Testis (tissue), 5 donors: ENCODE measurements around the genes CHAD, ABCC3, LUC7L3, ANKRD40CL and WFIKKN2.

- PRO-cap, 3 experiments: no peak in any of the 3 experiments
- RAMPAGE, long total RNA, 2 experiments: no peak in any of the 2 experiments
- RRBS: 7% methylated on average over 37 of the region's 92 CpGs
Observed at GRCh38 chr17:50468112-50469324, at the start of gene CHAD. CHAD (minus strand) TSS chr17:50468880.

DNA sequence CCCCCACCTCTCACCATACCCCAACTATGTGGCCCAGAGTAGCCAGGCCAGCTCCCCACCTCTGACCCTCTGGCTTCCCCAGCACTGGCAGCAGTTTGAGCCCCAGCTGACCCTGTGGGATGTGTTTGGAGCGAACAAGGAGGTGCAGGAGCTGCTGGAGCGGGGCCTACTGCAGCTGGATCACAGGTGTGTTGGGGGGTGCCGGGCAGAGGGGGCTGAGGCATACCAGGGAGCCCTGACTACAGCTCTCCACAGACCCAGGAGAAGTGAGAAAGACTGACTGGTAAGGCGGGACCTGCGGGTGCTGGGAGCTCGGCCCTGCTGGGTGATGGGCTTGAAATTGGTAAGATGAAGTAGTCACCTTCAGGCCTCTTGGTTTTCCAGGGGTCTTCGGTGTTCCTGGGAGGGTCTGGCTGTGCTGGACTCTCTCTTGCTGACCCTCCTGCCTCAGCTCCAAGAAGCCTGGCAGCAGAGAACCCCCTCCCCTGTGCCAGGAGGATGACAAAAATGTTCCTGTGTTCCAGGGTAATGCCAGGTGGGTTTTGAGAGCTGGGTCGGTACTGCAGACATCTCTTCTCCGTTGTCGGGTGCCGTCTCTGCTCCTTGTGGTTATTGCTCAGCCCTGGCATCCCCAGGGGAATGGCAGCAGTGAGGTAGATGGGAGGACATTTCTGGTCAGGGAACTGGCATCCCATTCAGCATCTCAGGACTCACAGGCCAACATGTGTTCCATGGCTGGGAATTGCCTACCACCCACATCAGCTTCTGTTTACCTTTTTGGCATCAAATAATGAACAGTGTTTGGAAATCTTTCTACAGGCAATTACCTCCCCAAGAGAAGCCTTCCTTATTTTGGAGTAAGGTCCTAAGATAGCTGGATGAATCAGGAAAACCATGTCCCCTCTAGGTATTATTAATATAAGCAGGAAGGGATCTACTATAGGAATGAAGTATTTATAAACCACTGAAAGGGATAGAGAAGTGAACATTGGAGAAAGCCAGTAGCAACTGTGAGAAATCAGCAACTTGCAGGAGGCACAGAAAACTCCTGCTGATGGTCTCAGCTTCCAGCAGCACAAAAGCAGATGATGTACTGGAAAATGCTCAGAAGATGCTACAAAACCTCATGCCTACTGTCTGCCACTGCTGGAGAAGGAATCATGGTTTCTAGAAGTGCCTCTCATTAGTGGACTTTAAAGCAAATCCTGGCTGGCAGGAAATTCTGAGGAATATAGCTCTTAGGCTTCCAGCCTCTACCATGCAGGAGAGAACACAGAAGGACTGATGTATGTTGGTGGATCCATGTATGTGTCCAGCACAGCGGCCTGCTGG, 6.2 kb downstream of the RSAD1 start:
- PRO-cap, 3 experiments: no peak in any of the 3 experiments
- RAMPAGE, long total RNA, 2 experiments: no peak in any of the 2 experiments
- RRBS: no CpG with 5 or more reads among the region's 12 CpGs

DNA sequence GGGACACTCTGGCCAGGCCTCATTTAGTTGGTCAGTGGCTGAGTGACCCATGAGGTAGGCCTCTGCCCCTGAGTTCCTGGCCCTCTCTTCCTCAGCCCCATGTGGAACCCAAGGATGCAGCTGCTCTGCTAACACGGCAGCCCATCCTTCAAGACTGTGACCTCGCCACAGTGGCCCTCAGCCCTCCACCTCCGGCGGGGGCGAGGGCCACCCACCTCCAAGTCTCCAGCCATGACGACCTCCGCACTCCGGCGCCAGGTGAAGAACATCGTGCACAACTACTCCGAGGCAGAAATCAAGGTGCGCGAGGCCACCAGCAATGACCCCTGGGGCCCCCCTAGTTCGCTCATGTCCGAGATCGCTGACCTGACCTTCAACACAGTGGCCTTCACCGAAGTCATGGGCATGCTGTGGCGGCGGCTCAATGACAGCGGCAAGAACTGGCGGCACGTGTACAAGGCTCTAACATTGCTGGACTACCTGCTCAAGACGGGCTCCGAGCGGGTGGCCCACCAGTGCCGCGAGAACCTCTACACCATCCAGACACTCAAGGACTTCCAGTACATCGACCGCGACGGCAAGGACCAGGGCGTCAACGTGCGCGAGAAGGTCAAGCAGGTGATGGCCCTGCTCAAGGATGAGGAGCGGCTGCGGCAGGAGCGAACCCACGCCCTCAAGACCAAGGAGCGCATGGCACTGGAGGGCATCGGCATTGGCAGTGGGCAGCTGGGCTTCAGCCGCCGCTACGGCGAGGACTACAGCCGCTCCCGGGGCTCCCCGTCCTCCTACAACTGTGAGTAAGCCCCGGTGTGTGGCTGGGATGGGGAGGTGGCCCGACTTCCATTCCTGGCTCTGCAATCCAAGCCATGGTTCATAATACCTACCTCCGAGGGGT, 4.0 kb downstream of the EPN3 start:
- PRO-cap, 3 experiments: no peak in any of the 3 experiments
- RAMPAGE, long total RNA, 2 experiments: no peak in any of the 2 experiments
- RRBS: 95% methylated on average over 6 of the region's 51 CpGs

- PRO-cap, 3 experiments: no peak in any of the 3 experiments
- RAMPAGE, long total RNA, 2 experiments: no peak in any of the 2 experiments
- RRBS: no CpG with 5 or more reads among the region's 9 CpGs
Observed at GRCh38 chr17:50565706-50566467, 5.4 kb downstream of the CACNA1G start.

DNA sequence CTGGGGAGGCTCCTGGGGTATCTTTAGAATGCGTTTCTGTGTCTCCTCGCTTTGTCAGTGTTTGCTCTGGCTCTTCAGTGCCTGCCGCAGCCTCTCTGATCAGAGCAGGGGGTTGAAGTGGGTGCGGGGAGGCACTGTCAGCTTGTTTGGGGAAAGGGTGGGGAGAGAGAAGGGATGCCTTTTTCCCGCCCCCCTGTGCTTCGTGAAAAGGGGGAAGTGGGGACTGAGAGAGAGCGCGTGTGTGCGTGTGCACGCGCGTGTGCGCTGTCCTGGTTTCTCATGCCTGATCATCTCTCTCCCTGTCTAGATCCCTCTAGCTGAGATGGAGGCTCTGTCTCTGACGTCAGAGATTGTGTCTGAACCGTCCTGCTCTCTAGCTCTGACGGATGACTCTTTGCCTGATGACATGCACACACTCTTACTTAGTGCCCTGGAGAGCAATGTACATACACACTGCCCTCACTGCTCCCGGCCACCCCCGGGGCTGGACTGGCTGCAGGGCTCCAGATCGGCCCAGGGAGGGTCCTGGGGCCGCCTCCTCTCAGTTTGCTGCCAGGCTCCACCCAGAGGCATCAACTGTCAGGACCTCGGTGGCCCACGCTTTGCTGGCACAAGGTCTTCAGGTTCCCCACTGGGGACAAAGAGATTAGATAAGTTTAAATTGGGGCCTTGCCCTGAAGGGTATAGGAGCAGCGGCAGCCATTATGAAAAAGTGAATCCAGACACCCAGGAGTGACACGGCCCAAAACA, 13.2 kb upstream of the ABCC3 start:
- PRO-cap, 3 experiments: no peak in any of the 3 experiments
- RAMPAGE, long total RNA, 2 experiments: no peak in any of the 2 experiments
- RRBS: no CpG with 5 or more reads among the region's 24 CpGs

- PRO-cap, 3 experiments: peak in 2 of 3 experiments; most common plus-strand start chr17:50634838 (in 1); most common minus-strand start chr17:50635218 (in 1)
- RAMPAGE, long total RNA, 2 experiments: start-site peak on the plus strand in 1 of 2 experiments, at chr17:50634834-50634883 at its widest, 46 reads per replicate
- RRBS: 2% methylated on average over 39 of the region's 100 CpGs
Observed at GRCh38 chr17:50634140-50635431, at the start of gene ABCC3. ABCC3 (plus strand) TSS chr17:50634881.

GRCh38 chr17:50635432-50636734, 1.2 kb downstream of the ABCC3 start:
- PRO-cap, 3 experiments: no peak in any of the 3 experiments
- RAMPAGE, long total RNA, 2 experiments: no peak in any of the 2 experiments
- RRBS: 6% methylated on average over 2 of the region's 14 CpGs

- PRO-cap, 3 experiments: no peak in any of the 3 experiments
- RAMPAGE, long total RNA, 2 experiments: no peak in any of the 2 experiments
- RRBS: no CpG with 5 or more reads among the region's 7 CpGs
Observed at GRCh38 chr17:50637392-50638332, 3.0 kb downstream of the ABCC3 start.

GRCh38 chr17:50645787-50646791, 11.4 kb downstream of the ABCC3 start:
- PRO-cap, 3 experiments: no peak in any of the 3 experiments
- RAMPAGE, long total RNA, 2 experiments: start-site peak on the plus strand in 1 of 2 experiments, at chr17:50646468-50646507 at its widest, 8 reads per replicate
- RRBS: no CpG with 5 or more reads among the region's 3 CpGs

- PRO-cap, 3 experiments: peak in 3 of 3 experiments; most common plus-strand start chr17:50719630 (in 3); most common minus-strand start chr17:50719461 (in 3)
- RAMPAGE, long total RNA, 2 experiments: start-site peak on the plus strand in 2 of 2 experiments, at chr17:50719579-50719682 at its widest, 1,707 to 3,635 reads per replicate; start-site peak on the minus strand in 1 of 2 experiments, at chr17:50719446-50719484 at its widest, 8 reads per replicate
- RRBS: 1% methylated on average over 26 of the region's 106 CpGs
Observed at GRCh38 chr17:50718905-50720288, at the start of gene LUC7L3. LUC7L3 (plus strand) TSS chr17:50719603.

DNA sequence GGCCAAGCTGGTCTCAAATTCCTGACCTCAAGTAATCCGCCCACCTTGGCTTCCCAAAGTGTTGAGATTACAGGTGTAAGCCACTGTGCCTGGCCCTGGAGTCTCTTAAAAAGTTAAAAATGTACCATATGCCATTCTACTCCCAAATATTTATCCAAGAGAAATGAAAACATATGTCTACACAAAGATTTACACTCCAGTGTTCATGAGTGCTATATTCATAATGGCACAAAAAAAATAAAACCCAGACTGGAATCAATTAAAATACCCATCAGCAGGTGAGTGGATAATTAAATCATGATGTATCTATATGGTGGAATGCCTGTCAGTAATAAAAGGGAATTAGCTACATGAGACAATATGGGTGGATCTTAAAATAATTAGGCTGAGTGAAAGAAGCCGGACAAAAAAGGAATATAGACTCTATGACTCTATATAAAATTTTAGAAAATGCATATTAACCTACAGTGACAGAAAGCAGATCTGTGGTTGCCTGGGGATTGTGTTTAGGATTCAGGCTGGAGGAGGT, 23.2 kb downstream of the LUC7L3 start:
- PRO-cap, 3 experiments: no peak in any of the 3 experiments
- RAMPAGE, long total RNA, 2 experiments: no peak in any of the 2 experiments
- RRBS: no CpG with 5 or more reads among the region's 2 CpGs

DNA sequence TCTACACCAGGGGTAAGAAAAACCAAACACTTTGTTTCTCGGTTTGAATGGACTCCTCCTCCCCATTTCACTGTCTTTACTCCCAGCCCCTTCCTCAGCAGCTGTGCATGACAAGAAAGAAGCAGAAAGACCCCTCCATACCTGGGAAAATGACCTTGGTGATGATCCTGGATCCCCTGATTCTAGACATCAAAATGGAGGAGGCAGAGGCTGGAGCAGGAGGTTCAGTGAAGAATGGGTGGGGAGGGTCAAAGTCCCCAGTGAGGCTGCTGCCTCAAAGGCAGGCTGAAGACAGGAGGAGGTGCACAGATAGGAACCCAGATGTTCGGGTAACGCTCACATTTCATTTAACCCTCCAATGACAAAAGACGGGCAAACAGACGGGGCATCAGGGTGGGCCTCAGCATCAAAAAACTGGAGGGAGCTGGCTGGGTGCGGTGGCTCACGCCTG, at the start of gene ANKRD40CL:
TSS of gene ANKRD40CL (minus strand) at position 197 of the 451 bp plus-strand sequence.
- PRO-cap, 3 experiments: no peak in any of the 3 experiments
- RAMPAGE, long total RNA, 2 experiments: no peak in any of the 2 experiments
- RRBS: no CpG with 5 or more reads among the region's 7 CpGs

- PRO-cap, 3 experiments: no peak in any of the 3 experiments
- RAMPAGE, long total RNA, 2 experiments: no peak in any of the 2 experiments
- RRBS: 13% methylated on average over 6 of the region's 17 CpGs
Observed at GRCh38 chr17:50835443-50835967, at the start of gene WFIKKN2. WFIKKN2 (plus strand) TSS chr17:50835586.

GRCh38 chr17:50845493-50846118, 10.2 kb downstream of the WFIKKN2 start:
- PRO-cap, 3 experiments: no peak in any of the 3 experiments
- RAMPAGE, long total RNA, 2 experiments: no peak in any of the 2 experiments
- RRBS: no CpG with 5 or more reads among the region's 9 CpGs

DNA sequence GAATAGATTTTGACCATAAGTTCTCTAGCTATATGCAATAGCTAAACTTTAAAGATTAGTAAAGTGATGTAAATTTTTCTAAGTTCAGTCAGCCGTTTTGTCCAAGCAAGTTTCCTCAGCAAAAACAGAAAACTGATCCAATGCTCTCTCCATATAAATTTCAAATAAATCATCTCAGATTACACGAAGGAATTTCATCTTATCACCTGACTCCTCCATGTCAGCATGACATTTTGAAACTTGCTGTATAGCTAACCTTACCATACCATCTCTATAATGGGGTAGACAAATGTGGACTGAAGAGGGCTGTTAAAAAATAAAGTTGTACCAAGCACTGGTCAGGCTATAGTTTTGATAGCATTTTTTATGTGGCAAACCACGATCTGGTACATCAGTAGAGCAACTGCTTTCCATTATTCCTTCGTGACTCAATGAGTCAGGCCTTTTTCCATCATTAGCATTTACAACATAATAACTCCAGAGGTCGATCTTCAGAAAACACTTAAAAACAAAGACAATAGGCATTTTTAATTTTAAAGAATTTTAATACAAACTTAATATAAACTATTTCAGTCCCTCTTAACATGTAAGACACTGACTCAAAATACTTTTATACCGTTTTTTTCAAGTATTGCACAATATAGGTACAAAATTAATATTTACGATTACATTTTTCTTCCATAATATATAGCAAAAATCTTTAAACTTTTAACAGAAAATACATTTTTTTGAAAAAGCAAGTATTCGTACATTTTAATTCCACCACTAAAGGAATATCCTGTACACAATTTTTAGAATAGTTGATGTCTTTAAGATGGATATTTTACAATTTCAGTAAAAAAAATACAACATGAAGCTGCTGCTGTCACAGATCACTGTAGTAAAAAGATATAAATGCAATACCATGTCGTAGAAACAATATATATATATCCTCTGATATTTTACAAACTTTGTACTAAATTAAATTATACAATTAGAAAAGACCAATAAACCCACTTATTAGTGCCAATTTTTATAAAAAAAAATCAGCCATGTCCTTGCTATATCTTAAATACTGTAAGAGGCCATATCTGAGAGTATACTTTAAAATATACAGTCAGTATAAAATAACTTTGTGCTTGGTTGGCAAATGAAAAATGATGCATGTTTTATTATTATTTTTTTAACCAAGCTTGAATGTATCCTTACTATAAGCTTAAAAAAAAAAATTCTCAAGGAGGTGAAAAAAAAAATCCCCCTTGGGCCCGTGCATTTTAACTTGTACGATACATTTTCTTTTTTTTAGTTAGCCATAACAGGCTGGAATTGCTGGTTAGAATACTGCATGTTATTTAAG, 4.0 kb downstream of the TOB1 start:
- PRO-cap, 3 experiments: no peak in any of the 3 experiments
- RAMPAGE, long total RNA, 2 experiments: no peak in any of the 2 experiments
- RRBS: no CpG with 5 or more reads among the region's 11 CpGs

DNA sequence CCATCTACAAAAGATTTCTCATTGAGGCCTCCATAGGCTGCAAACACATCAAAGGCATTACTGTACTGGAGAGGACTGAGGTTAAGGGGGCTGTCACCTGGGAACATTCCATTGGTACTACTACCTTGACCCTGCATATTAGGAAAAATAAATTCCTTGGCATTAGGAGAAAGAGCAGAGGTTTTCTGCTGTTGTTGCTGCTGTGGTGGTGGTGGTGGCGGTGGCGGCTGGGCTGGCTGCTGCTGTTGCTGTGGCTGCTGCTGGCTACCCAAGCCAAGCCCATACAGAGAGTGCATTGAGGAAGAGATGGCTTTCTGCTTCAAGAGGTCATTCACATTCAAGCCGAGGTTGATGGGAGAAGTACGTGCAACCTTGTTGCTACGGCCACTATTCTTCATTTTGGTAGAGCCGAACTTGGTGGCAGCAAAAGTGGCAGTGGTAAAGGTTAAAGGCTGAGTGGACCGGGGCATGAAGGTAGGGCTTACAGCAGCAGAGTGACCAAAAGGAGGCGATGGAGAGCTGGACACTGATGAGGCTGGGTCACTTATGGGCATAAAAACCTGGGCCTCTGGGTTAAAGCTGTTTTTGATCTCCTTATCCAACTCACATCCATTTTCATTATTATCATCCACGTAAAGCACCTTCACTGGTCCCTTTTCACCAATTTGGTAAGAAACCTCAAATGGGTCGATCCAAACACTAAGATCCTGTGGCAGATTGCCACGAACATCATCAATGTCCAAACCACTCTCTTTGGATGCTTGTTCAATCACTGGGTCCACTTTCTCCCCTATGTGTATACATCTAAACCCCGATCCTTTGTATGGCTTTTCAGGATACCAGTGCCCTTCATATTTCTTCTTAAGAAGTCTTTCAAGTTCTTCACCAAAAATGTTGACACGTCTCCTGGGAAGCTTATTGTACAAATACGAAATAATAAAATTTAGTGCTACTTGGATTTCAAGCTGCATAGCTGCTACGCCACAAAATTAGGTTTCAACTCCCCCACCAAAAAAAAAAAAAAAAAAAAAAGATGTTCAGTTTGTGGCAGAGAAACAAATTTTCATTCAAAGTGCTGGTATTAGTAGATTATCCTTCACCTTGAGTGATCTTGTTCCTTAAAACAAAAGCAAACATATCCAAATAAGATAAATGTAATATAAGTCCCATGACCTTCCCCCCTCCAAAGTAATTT, 2.7 kb downstream of the TOB1 start:
- PRO-cap, 3 experiments: no peak in any of the 3 experiments
- RAMPAGE, long total RNA, 2 experiments: no peak in any of the 2 experiments
- RRBS: no CpG with 5 or more reads among the region's 15 CpGs

GRCh38 chr17:50943915-50944971, 78.1 kb upstream of the TOB1 start:
- PRO-cap, 3 experiments: peak in 3 of 3 experiments; most common plus-strand start chr17:50944252 (in 2); most common minus-strand start chr17:50944617 (in 1)
- RAMPAGE, long total RNA, 2 experiments: no peak in any of the 2 experiments
- RRBS: no CpG with 5 or more reads among the region's 63 CpGs

GRCh38 chr17:51091707-51092167, 28.9 kb downstream of the SPAG9 start:
- PRO-cap, 3 experiments: no peak in any of the 3 experiments
- RAMPAGE, long total RNA, 2 experiments: no peak in any of the 2 experiments
- RRBS: no CpG with 5 or more reads among the region's 2 CpGs

GRCh38 chr17:51152553-51153188, 688 bp upstream of the NME1 start:
- PRO-cap, 3 experiments: no peak in any of the 3 experiments
- RAMPAGE, long total RNA, 2 experiments: no peak in any of the 2 experiments
- RRBS: no CpG with 5 or more reads among the region's 10 CpGs

- PRO-cap, 3 experiments: no peak in any of the 3 experiments
- RAMPAGE, long total RNA, 2 experiments: no peak in any of the 2 experiments
- RRBS: 13% methylated on average over 1 of the region's 5 CpGs
Observed at GRCh38 chr17:51435600-51435972, 175.2 kb downstream of the UTP18 start.